Placental epithelial cell (primary cell): Measurements from ENCODE around the gene ZNF474.

GRCh38 chr5:116830002-116830478 lies 255.4 kb upstream of the SEMA6A start:
- CAGE, long polyA plus RNA = no peak

- CAGE, long polyA plus RNA = no peak
Observed at GRCh38 chr5:118837383-118838279, 150.7 kb downstream of the DTWD2 start.

GRCh38 chr5:118923148-118923714 lies 65.1 kb downstream of the DTWD2 start:
- CAGE, long polyA plus RNA = no peak

- CAGE, long polyA plus RNA = no peak
Observed at GRCh38 chr5:119238771-119239108, 117.1 kb upstream of the TNFAIP8 start.

DNA sequence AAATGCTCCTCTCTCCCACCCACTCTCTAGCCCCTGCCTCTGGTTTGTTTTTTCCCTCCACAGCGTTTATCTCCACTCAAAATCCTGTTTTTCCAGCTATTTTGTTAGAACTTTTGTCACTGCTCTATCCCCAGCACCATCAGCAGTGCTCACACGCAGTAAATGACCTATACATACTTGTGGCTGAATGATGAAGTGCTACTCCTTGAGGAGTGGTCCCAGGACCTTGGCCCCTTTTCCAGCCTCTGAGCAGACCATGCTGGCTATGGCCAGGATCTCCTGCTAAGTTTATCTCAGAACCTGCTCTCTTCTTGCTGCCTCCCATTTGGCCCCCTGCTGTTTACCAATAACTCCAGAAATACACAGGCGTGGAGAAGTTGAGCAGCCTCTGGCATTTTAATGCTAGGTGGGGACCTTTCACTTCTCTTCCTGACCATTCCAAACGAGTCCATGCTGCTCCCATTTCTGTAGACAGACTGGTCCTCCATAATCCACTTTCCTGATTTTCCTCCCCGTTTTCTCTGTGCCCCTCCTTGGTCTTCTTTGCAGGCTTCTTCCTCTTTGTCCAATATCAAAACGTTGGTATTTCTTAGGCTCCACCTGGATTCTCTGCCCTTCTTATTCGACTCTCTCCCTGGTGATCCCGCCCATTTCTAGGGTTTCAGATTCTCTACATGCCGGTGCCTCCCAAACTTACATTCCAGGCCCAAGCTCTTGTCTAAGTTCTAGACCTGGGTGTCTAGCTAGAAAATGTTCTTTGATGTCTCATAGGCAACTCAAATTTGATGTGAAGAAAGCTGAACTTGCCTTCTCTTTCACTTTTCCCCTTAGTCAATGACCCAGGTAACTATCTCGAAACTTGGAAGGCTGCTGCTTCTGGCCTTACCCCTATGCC lies 33.4 kb upstream of the TNFAIP8 start:
- CAGE, long polyA plus RNA = no peak

DNA sequence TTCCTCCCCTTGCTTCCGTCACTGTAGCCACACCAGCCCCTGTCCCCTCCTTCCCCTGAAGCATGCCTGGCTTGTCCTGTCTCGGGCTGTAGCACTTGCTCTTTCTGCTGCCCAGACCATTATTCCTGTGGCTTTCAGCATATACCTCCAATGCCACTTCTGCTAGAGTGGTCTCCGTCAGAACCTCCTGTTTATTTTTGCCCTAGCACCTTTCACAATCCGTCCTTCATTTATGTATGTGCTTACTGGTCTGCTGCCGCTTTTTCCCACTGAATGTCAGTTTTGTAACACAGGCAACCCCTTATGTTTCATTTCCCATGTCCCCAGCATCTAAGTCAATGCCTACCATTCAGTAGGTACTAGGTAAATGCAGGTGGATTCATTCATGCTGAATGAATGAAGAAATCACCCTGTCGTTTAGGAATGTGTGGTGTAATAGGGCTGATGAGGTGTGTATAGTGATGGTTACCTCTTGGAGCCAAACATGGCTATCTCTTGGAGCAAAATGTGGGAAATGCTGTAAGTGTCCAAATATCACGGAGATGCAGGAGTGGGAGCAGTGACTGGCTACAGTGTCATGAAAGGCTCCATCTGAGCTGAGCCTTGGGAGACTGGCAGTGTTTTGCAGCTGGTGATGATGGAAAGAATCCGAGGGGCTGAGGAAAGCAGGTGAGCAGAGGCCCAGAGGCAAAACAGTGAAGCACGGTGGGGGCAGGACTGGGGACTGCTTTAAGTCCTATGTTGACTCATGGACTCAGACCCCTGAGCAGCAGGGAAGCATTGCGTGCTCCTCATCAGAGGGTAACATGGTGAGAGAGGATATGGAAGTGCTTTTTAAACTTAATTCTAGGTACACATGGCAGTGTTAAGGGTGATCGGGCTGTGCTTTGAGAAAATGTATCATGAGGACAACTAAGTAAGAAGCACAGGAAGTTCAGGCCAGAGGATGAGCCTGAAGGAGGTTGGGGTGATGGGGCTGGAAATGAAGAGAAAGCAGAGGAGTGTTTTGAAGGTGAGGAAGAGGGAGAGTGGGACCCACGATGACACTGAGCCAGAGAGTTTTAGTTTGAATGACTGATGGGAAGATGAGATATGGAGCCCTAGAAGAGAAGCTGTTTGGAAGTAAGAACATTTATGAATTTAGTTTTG lies 29.7 kb upstream of the TNFAIP8 start:
- CAGE, long polyA plus RNA = no peak

- CAGE, long polyA plus RNA = no peak
Observed at GRCh38 chr5:119779926-119780551, 150.7 kb downstream of the FAM170A start.

DNA sequence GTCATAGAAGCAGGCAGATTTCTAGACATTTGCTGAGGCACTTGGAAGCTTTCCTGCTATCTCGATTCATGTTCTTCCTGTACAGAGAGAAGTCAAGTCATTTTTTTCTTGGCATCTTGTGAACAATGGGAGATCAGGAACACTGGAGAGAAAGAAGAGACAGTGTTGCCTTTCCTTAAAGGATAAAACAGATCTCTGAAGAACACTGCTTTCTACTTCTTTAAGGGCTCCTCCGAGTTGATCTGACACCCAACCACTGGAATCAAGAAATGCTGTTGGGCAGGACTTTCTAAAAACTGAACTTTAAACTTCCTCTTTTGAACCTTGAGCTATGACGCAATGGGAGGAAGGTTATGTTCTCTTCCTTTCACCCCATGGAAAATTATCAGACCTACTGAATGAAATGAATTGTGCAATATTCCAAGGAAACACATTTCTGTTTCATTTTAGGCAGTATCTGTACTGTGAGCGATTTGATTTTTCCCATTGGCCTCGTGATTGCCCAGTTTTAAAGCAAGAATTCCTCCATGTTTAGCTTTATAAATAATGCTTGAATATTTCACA lies 206.1 kb upstream of the PRR16 start:
- CAGE, long polyA plus RNA = no peak

DNA sequence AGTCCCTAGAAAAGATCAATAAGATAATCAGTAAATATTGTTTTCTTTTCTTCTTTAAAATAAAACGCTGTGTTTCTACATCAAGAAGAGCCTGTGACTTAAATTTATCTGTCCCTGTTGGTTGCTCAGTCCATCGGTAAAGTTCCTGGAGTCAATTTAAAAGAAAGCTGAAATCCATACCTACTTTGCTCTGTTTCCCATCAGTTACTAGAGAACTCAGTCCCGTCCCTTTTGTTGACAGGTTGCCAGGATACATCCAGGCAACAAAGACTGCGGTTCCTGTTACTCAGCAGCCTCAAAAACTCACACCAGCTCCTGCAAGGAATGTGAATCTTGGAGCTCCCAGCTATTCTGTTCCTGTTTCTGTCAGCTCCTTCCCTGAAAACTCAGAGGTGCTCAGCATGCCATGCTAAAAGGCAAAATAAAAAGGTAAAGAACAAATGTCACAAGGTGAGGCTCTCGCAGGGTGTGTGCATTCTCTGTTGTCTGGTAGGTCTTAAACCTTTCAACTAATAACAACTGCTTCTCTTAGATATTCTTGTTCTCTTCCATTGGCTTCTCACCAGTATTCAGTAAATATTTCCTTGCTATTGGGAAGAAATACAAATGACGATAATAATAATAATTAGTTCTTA lies at the start of gene ZNF474:
TSS of gene ZNF474 (plus strand) at position 292 of the 635 bp plus-strand sequence.
- CAGE, long polyA plus RNA = no peak

DNA sequence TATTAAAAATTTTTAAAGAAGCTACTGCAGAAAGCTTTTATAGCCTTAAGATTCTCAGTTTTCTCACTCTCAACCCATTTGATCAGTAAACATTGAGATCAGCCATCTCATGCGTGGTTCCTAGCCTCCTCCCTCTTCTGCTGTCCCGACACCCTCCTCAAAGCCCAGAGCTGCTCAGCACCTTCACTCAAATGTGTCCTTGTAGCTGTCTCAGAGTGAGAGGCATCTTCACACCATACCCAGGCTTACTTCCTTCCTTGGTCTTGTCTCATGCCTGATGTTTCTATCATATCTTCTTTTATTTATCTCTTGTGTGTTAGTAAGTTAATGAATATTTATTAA lies 72.4 kb upstream of the SNX2 start:
- CAGE, long polyA plus RNA = no peak

DNA sequence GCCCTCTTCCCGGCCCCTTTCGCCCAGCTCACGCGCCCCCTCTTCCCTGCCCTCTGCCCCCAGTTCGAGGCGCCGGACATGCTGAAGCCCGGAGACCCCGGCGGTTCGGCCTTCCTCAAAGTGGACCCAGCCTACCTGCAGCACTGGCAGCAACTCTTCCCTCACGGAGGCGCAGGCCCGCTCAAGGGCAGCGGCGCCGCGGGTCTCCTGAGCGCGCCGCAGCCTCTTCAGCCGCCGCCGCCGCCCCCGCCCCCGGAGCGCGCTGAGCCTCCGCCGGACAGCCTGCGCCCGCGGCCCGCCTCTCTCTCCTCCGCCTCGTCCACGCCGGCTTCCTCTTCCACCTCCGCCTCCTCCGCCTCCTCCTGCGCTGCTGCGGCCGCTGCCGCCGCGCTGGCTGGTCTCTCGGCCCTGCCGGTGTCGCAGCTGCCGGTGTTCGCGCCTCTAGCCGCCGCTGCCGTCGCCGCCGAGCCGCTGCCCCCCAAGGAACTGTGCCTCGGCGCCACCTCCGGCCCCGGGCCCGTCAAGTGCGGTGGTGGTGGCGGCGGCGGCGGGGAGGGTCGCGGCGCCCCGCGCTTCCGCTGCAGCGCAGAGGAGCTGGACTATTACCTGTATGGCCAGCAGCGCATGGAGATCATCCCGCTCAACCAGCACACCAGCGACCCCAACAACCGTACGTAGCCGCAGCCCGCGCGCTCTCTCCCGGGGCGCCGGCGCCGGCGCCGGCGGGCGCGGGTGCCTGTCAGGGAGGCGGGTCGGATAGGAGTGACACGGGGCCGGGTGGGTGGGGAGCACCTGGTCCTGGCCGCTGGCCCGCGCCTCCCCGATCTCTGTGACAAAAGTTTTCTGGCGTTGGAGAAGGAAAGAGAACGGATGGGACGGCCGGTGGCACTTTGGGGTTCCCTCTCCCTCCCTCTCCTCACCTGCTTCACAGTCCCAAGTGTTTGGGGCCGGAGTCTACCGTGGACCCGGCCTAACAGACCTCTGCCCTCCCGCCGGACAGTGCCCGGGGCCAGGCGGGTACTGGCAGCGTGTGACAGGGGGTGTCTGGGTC lies 1.2 kb downstream of the PRDM6 start:
- CAGE, long polyA plus RNA = no peak

GRCh38 chr5:123513107-123513605 lies 1.2 kb downstream of the CSNK1G3 start:
- CAGE, long polyA plus RNA = no peak

GRCh38 chr5:124410598-124410954 lies 335.9 kb downstream of the ZNF608 start:
- CAGE, long polyA plus RNA = no peak

- CAGE, long polyA plus RNA = no peak
Observed at GRCh38 chr5:124661905-124662420, 84.5 kb downstream of the ZNF608 start.

- CAGE, long polyA plus RNA = no peak
Observed at GRCh38 chr5:124706653-124707459, 39.6 kb downstream of the ZNF608 start.

DNA sequence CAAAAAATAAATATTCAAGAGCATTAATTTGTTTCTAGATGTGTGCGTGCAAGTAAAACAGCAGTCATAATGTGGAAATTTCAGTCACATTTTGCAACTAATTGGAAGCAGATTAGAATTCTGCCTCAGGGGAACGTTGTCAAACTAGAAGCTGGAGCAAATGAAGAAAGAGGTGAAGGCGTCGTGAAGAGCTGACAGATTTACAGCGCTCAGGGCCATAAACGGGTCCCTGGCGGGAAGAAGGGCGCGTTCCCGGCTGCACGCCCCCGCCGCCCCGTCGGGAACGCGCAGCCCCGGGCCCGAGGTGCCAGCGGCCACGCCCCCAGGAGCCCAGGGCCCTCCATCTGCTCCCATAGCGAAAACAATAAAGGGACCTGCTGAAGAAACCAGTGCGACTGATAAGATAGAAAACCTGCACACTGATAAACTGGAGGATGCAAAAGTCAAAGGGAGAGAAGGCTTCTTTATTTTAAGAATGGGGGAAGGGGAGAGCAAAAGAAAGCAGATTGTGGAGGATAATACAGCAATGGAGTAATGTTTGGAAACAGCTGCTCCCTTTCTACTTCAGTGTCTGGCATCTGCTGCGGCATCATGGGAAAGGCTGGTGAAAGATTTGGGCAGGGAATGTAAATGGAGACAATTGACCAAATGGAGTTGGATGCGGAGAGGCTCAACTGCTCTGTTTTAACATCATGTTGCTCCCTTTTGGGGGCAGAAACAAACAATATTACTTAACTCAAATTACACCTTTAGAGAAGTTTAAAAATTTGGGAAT lies 11.1 kb downstream of the ZNF608 start:
- CAGE, long polyA plus RNA = no peak

DNA sequence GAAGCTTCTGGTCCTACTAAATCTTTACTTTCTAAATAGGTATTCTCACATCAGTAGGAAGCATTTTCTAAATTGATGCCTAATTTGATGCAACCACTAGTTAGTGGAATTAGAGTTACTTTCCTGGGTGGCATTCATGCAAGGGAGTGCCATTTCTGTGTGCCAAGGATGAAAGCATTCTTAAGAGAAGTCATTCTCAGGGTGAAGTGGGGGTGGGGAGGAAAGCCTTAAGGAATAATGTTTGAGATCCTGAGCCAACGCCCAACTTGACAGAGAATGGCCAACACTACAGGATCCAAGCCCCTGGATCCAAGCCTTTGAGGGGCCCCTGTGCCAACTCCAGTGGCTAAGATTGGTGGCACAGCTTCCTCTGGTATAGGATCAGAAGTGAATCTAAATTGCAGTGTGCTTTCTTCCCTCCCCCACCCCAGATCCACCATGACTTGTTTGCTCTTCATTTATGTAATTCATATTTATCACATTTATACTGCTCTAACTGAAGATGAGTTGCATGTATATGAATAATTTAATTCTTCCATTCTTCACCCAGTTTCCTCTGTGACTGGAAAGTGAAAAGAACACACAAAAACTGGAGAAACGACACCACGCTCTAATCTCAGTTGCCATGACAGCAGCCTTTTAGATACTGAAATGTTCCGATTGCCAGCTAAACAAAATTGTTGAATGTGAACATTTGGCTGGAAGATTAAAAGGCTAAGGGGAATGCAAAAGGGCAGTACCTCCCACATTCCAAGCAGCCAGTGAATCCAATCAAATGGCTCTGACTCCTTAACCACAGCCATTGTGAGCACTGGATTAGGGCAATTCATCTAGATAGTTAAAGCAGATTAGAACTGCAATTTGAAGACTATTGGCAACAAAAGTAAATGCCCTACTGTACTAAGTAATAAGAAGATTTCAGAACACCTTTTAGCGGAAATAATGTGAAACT lies 4.5 kb downstream of the ZNF608 start:
- CAGE, long polyA plus RNA = no peak

DNA sequence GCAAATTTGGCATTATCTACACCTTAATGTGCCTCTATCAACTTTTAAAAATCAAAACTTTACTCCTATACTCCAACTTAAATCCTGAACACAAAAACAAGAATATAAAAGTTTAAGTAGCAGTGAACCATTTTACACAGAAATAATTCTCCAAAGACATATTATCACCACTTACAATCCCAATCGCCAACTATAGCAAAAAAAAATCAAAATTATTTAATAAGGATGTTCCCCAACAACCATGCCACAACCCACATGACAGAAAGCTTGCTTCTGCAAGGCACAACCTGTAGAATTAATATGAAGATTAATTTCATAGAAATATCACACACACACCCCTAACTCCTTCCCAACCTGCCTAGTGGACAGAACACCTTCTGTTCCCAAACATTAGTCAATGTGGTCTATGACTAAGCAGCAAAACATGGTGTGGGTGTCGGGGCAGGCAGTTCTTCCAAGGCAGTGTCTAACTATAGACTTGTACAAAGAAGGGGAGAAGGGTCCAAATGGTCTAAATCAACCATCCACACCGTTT lies 3.7 kb downstream of the ZNF608 start:
- CAGE, long polyA plus RNA = no peak

DNA sequence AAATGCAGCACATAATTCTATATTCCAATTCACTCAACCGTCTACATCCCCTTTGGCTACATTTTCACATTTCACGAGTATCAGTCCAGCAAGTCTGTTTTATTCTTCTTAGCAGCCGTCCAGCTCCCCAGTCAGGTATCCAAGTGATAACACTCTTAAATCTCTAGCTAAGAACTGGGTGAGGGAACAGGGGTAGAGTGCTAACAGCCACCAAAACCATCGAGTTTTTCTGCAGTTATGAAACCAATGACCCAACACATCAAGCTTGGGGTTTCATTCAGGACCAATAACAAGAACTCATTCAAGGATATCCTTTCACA lies 3.3 kb downstream of the ZNF608 start:
- CAGE, long polyA plus RNA = no peak

DNA sequence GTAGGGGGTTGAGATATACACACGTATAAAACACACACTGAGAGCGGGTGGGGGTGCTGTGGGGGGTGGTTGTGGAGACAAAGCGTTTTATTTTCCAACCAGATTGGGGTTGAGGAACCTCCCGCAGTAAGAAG lies 2.4 kb upstream of the ZNF608 start:
- CAGE, long polyA plus RNA = no peak